GM12878 (cell line): Measurements from ENCODE around the gene SNCA.

DNA sequence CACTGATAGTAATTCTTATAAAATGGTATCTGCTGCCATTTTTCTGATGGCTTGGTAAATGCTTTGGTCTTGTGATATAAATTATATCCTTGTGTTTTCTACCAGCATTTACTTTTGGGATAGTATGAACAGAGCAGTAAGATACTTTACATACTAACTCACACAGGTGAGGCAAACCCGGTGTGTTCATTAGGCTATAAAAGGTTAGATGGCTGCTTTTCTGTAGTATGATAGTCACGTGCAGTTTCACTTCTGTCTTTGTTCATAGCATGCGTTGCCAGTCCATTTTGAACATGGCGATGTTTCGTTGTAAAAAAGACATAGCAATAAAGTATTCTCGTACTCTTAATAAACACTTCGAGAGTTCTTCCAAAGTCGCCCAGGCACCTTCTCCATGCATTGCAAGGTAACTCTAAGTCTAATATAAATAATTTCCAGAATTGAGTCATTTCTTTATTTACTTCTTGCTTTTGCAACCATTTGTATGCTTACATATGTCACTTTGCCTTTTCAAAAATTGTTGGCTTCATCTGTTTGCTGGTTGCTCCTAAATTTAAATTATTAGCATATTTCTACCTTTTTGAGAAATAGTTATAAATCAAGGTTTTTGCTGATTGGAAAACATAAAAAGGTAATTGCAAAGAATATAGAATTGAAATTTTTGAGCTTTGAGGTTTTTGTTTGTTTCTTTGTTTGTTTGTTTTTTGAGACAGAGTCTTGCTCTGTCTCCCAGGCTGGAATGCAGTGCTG is 88.2 kb downstream of the KLHL8 start:
- RAMPAGE, long total RNA = no peak
- RRBS, 2 experiments = no CpG with 5 or more reads among the region's 8 CpGs
CAGE:
- cytosol, long polyA minus RNA = start-site peak on the plus strand centred at position 533 of the sequence, 8 bp wide, 5 reads
- cytosol, long polyA plus RNA = no peak
- long polyA plus RNA = no peak
- nucleolus, long total RNA = no peak
- nucleus, long polyA plus RNA = no peak
- nucleus, long total RNA = no peak

- RAMPAGE, long total RNA = no peak
- RRBS, 2 experiments = no CpG with 5 or more reads among the region's 5 CpGs
CAGE:
- cytosol, long polyA minus RNA = no peak
- cytosol, long polyA plus RNA = no peak
- long polyA plus RNA = no peak
- nucleolus, long total RNA = no peak
- nucleus, long polyA plus RNA = no peak
- nucleus, long total RNA = no peak
These were observed 10.2 kb upstream of the HSD17B13 start for GRCh38 chr4:87332632-87333575.

GRCh38 chr4:87516819-87517179 is 12.4 kb downstream of the SPARCL1 start:
- RAMPAGE, long total RNA = no peak
- RRBS, 2 experiments = no CpG with 5 or more reads among the region's 1 CpG
CAGE:
- cytosol, long polyA minus RNA = no peak
- cytosol, long polyA plus RNA = no peak
- long polyA plus RNA = no peak
- nucleolus, long total RNA = no peak
- nucleus, long polyA plus RNA = no peak
- nucleus, long total RNA = no peak

DNA sequence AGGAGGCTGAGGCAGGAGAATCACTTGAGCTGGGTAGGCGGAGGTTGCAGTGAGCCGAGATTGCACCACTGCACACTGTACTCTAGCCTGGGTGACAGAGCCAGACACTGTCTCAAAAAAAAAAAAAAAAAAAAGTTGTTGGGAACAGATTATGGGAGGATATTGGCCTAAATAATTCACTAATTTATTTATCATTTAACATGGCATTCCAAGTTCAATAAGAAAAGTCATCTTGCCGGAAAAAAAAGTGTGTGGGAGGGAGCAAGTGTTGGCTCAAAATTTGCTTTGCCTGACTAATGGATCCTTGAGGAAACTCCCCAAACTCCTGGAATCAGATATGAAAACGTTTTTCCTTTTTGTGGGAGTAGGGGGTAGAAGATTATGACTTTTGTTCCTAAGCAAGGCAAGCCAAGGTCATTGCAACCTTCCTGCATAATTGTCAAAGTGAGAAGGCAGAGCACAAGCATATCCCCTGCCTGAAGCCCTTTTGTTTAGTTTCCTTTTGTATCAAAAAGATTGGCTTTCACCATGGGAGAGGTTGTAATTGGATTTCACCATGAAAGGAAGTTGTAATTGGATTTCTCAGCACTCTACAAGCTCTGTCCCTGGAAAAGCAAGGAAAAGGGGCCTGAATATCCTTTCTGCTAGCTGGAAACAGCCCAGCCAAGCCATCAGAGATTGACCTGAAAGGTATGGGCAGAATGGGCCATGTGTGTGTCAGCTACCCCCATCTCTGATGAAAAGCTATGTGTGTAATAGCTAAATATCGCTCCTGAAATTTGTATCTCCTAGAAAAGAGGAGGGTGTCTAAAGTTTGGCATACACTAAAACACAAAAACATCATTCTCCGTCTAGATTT is 8.8 kb downstream of the SPARCL1 start:
- RAMPAGE, long total RNA = no peak
- RRBS, 2 experiments = no CpG with 5 or more reads among the region's 6 CpGs
CAGE:
- cytosol, long polyA minus RNA = no peak
- cytosol, long polyA plus RNA = no peak
- long polyA plus RNA = no peak
- nucleolus, long total RNA = no peak
- nucleus, long polyA plus RNA = no peak
- nucleus, long total RNA = no peak

- RAMPAGE, long total RNA = no peak
- RRBS, 2 experiments = no CpG with 5 or more reads among the region's 2 CpGs
CAGE:
- cytosol, long polyA minus RNA = no peak
- cytosol, long polyA plus RNA = no peak
- long polyA plus RNA = no peak
- nucleolus, long total RNA = no peak
- nucleus, long polyA plus RNA = no peak
- nucleus, long total RNA = no peak
These were observed 3.2 kb downstream of the SPARCL1 start for GRCh38 chr4:87526001-87526355.

GRCh38 chr4:87527713-87528435 is 1.3 kb downstream of the SPARCL1 start:
- RAMPAGE, long total RNA = no peak
- RRBS, 2 experiments = no CpG with 5 or more reads among the region's 2 CpGs
CAGE:
- cytosol, long polyA minus RNA = no peak
- cytosol, long polyA plus RNA = no peak
- long polyA plus RNA = no peak
- nucleolus, long total RNA = no peak
- nucleus, long polyA plus RNA = no peak
- nucleus, long total RNA = no peak

DNA sequence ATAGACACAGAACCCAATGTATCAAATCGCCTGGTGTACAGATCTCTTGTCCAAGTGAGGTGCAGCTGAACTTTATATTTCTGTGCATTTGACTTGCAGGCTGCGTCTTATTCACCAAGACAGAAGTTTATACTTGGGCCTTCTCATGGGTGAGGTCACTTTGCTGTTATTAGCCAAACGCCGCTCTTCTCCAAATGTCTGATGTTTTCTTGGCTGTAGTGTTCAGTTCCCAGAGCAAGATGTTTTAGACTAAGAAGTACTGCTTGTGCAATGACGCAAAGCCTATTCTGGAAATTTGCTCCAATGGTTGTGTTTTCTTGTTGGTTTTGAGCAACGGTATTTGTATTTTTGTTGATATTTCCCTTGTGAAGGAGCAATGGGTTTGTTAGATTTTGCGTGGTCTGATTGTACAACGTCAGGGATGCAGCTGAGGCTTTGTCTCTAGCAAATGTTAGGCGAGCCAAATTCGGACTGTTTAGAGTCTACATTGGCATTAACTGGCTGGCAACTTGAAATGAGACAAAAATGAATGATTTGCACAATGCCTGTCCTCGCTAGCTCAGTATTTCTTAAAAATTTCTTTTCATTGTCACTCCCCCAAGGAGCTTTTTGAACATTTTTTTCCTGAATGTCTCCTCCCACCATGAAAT is 11.4 kb upstream of the SPARCL1 start:
- RAMPAGE, long total RNA = no peak
- RRBS, 2 experiments = no CpG with 5 or more reads among the region's 11 CpGs
CAGE:
- cytosol, long polyA minus RNA = no peak
- cytosol, long polyA plus RNA = no peak
- long polyA plus RNA = no peak
- nucleolus, long total RNA = no peak
- nucleus, long polyA plus RNA = no peak
- nucleus, long total RNA = no peak

GRCh38 chr4:87589486-87590083 is 18.7 kb upstream of the DSPP start:
- RAMPAGE, long total RNA = no peak
CAGE:
- cytosol, long polyA minus RNA = no peak
- cytosol, long polyA plus RNA = no peak
- long polyA plus RNA = no peak
- nucleolus, long total RNA = no peak
- nucleus, long polyA plus RNA = no peak
- nucleus, long total RNA = no peak

DNA sequence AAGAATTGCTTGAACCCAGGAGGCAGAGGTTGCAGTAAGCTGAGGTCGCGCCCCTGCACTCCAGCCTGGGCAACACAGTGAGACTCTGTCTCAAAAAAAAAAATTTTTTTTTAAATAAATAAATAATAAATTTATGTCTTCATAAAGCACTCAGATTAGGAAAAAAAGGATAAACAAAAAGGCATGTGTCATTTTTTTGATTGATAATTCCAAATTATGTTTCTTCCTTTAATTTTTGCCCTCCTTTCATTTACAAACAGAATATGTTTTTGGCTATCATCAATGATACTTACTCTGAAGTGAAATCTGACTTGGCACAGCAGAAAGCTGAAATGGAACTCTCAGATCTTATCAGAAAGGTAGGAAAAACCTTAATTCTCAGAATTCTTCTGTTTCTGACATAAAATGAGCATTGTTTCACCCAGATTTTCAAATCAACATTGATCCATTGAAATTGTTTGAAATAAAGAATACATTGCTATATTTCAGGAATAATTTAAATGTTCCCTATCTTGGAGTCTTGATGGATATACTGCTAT is 54.3 kb downstream of the PKD2 start:
- RAMPAGE, long total RNA = no peak
- RRBS, 2 experiments = no CpG with 5 or more reads among the region's 2 CpGs
CAGE:
- cytosol, long polyA minus RNA = no peak
- cytosol, long polyA plus RNA = no peak
- long polyA plus RNA = no peak
- nucleolus, long total RNA = no peak
- nucleus, long polyA plus RNA = no peak
- nucleus, long total RNA = no peak

GRCh38 chr4:88244759-88245700 is 39.3 kb downstream of the PPM1K start:
- RAMPAGE, long total RNA = no peak
- RRBS, 2 experiments = no CpG with 5 or more reads among the region's 20 CpGs
CAGE:
- cytosol, long polyA minus RNA = no peak
- cytosol, long polyA plus RNA = no peak
- long polyA plus RNA = no peak
- nucleolus, long total RNA = no peak
- nucleus, long polyA plus RNA = no peak
- nucleus, long total RNA = no peak

GRCh38 chr4:88370371-88370799 is 8.3 kb upstream of the HERC6 start:
- RAMPAGE, long total RNA = no peak
- RRBS, 2 experiments = no CpG with 5 or more reads among the region's 5 CpGs
CAGE:
- cytosol, long polyA minus RNA = no peak
- cytosol, long polyA plus RNA = no peak
- long polyA plus RNA = no peak
- nucleolus, long total RNA = no peak
- nucleus, long polyA plus RNA = no peak
- nucleus, long total RNA = no peak

DNA sequence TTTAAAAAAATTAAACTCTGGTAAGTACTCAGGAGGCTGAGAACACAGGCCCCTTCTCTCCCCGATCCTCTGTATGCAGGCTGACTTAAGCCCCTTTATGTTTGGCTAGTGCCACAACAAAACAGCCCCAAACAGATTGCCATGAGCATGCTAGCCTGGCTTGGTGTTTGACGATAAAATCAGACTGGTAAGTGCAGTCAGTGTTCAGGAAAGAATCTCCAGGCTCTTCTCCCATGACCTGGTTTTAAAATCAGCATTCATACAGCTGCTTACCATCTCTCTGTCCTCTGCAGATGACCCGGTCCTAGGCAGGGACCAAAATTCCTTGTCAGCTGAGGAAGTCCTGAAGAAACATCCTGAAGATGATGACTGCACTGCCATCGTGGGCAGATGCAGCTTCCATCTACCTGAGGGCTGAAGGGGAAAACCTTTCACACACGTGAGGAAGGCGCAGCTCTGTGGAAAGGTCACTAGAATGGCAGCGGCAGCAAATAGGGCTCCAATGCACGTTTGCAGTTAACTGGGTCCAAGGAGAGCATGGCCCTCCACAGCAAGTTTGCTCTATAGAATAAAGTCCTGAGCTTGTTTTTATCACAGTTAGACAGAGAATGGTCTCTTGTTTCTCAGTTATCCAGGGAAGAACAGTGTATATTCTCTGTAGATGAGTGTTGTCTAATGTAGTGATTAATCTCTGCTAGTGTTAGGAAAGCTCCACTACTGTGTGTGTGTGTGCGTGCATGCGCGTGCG is 30.1 kb upstream of the NAP1L5 start:
- RAMPAGE, long total RNA = no peak
- RRBS, 2 experiments = no CpG with 5 or more reads among the region's 12 CpGs
CAGE:
- cytosol, long polyA minus RNA = no peak
- cytosol, long polyA plus RNA = no peak
- long polyA plus RNA = no peak
- nucleolus, long total RNA = no peak
- nucleus, long polyA plus RNA = no peak
- nucleus, long total RNA = no peak

DNA sequence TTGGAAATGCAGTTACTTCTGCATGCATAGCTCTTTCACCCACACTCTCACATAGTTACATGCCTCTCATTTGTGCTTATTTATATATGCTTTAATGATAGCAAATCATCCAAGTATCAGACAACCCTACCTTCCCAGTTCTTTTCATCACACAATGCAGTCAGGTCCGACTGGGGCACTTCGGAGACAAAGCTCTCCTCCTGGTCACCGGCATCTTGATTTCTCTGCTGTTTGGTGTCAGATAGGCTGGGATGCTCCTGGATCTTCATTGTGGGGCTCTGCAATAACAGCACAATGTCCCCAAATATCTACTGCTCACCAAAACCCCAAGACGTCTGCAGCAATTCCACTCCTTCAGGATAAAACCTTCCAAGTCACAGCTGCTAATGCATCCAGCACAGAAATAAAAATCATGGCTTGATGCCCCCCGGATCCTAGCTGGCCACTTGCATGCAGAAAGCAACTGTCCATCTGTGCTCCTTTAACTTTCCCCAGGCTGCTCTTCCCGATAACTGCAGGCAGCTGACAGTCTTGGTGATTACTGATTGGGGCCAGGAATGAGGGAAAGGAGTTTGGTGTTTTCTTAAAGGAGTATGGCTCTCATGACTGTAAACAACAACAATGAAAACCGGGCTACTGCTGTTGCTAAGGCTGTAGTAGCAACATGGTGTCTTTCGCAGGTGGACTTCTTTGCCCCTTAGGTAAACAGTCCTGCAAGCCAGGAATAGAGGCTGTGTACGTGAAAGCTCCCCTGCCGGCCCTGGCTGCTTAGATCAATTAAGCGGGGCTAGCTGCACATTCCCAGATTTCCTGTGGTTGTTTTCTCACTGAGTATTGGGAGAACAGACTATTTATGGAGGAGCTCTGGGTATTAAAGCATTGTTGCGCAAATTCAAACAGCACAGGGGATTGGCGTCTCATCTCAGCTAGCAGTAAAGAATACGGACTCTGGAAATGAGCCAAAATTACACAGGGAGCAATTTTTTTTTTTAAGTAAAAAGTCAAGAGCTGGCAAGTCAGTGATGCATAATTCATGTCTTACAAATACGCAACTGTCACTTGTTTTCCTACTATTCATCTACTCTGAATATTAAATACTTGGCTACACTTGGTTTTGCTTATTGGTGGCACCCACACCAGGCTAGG is 61.4 kb upstream of the NAP1L5 start:
- RAMPAGE, long total RNA = no peak
- RRBS, 2 experiments = no CpG with 5 or more reads among the region's 15 CpGs
CAGE:
- cytosol, long polyA minus RNA = no peak
- cytosol, long polyA plus RNA = no peak
- long polyA plus RNA = no peak
- nucleolus, long total RNA = no peak
- nucleus, long polyA plus RNA = no peak
- nucleus, long total RNA = no peak

DNA sequence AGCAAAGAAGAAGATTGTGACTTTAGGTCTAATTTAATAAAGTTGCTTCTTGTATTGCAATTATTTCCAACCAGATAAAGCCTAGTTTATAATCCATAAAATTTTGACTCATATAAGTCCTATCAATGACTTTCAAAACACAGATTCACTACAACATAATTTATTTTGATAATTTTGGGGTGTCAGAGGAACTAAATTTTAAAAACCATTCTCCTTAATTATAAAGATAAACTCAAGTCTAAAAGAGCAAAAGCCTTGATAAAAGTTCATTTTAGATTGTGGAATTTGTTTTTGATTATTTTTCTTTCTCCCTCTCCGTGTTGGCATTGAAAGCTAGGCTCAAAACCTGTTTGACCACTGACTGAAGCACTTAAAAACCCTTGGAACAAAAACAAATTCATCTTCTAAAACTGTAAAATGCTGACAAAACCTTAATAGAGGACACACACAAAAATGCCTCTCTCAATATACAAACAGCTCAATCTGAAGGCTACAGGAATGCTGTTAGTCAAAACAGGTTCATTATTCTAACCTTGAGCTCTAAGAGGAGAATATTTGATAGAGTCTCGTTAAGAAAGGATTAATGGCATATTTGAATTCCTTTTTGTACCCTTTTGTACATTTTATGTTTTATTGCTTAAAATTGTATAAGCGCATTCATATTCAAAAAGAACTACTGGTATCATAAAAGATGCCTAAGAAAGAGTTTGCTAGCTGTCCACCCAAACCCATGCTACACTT is 74.2 kb upstream of the NAP1L5 start:
- RAMPAGE, long total RNA = no peak
- RRBS, 2 experiments = no CpG with 5 or more reads among the region's 3 CpGs
CAGE:
- cytosol, long polyA minus RNA = no peak
- cytosol, long polyA plus RNA = no peak
- long polyA plus RNA = no peak
- nucleolus, long total RNA = no peak
- nucleus, long polyA plus RNA = no peak
- nucleus, long total RNA = no peak

GRCh38 chr4:89123304-89123825 is 12.0 kb downstream of the TIGD2 start:
- RAMPAGE, long total RNA = no peak
- RRBS, 2 experiments = no CpG with 5 or more reads among the region's 6 CpGs
CAGE:
- cytosol, long polyA minus RNA = no peak
- cytosol, long polyA plus RNA = no peak
- long polyA plus RNA = no peak
- nucleolus, long total RNA = no peak
- nucleus, long polyA plus RNA = no peak
- nucleus, long total RNA = no peak

DNA sequence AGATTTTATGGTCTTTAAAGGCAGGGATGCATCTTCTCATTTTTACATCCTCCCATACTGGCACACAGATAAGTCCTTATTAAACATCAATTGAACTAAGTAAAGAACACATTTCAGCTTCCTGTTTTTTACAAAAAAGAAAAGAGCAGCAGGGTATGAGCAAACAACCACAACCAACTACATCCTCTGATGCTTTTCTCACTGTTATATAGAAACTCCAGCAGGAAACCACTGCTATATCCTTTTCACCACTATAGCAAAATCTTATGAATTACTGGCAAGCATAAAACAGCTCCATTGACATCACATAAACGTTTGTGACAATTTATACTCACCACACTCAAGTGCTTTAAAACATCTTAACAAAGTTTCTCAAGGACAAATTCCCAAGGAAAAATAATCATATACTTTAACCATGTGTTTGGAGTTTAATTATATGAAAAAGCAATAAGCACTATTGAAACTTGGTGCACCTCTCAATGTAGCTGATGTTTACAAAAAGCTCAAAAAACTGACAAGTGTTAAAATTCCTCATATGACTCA is 13.0 kb downstream of the GPRIN3 start:
- RAMPAGE, long total RNA = no peak
- RRBS, 2 experiments = no CpG with 5 or more reads among the region's 1 CpG
CAGE:
- cytosol, long polyA minus RNA = no peak
- cytosol, long polyA plus RNA = no peak
- long polyA plus RNA = no peak
- nucleolus, long total RNA = no peak
- nucleus, long polyA plus RNA = no peak
- nucleus, long total RNA = no peak

GRCh38 chr4:89407396-89407621 is 99.7 kb upstream of the GPRIN3 start:
- RAMPAGE, long total RNA = no peak
- RRBS, 2 experiments = no CpG with 5 or more reads among the region's 2 CpGs
CAGE:
- cytosol, long polyA minus RNA = no peak
- cytosol, long polyA plus RNA = no peak
- long polyA plus RNA = no peak
- nucleolus, long total RNA = no peak
- nucleus, long polyA plus RNA = no peak
- nucleus, long total RNA = no peak

DNA sequence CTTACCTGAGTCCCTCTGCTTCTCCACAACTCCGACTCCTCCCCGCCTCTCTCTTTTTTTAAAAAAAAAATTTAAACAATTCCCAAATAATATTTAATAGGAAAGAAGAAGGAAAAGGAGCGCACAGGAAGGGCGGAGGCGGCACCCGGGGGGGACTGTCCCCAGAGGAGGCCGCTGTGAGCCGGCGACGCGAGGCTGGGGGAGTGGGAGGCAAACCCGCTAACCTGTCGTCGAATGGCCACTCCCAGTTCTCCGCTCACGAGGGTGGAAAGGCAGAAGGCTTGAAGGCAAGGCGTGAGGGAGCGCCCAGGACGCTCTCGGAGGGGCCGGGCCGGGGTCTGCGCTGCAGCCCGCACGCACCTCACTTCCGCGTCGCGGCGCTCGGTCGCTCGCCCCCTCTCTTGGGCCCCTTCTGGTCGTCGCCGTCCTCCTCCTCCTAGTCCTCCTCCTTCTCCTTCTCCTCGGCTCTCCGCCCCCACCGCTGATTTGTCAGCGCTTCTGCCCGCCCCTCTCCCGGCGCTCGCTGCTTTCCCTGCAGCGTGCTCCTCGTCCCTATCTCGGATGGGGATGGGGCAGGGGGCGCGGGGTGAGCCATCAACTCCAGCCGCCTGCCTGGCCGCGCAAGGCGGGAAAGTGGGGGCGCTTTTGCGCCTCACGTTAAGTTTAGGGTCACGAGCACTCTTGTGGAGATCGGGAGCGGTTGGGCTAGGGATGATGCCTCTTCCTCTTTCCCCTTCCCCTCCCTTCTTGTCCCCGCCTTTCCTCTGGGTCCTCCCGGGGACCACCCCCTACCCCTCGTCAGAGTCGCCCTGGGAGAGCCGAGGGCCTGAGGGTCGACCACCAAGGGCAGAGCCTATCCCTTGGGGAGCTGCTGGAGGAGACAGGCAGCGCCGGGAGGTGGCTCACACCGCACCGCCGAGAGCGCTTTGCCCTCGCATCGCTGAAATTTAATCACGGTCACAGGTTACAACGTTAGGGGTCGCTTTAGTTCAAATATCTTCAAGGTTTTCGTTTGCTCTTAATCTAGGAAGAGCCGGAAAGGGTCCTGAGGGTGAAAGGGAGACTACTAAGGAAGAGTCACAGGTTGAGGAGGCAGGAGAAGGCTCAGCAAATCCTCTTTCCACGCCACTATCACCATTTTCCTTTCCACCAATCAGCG is at the start of gene SNCA:
SNCA (minus strand) TSS at position 424 of the 1,159 bp plus-strand sequence.
- RAMPAGE, long total RNA = no peak
- RRBS, 2 experiments = 30 to 33% methylated on average over 2 of the region's 80 CpGs
CAGE:
- cytosol, long polyA minus RNA = no peak
- cytosol, long polyA plus RNA = no peak
- long polyA plus RNA = no peak
- nucleolus, long total RNA = no peak
- nucleus, long polyA plus RNA = no peak
- nucleus, long total RNA = no peak

DNA sequence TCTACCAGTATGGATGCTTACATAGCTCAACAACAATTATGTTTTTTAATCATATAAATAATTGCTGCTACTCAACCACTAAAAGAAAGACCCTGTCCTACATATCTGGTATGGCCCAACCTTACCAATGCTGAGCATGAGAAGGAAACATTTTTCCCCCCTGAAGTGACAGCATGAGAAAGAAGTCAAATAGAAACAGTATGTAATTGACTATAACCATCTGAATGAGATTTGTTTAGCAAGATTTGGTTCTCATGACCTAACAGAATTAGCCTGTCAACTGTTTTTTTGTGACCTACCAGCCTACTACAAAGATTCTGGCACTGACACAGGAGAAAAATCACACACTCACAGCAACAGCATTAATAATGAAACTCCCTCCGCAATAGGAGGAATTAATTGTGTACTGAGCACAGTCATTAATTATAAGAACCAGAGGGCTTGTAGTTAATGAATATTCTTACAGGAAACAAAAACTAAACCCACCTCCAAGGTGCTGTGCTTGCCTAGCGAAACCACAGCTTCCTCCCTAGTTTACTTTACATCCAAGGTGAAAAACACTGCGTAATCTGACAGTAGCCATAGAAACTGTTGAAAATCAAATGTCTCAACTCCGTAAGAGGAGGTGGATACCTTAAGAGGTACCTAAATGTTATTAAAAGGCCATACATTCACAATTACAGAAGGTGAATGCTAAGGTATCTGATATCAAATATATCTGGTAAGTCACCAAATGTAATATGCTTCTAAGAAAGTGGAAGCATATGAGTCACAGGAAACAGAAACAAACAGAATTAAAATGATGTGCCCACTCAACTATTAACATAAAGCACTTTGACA is 34.9 kb downstream of the MMRN1 start:
- RAMPAGE, long total RNA = no peak
- RRBS, 2 experiments = no CpG with 5 or more reads among the region's 4 CpGs
CAGE:
- cytosol, long polyA minus RNA = no peak
- cytosol, long polyA plus RNA = no peak
- long polyA plus RNA = no peak
- nucleolus, long total RNA = no peak
- nucleus, long polyA plus RNA = no peak
- nucleus, long total RNA = no peak

DNA sequence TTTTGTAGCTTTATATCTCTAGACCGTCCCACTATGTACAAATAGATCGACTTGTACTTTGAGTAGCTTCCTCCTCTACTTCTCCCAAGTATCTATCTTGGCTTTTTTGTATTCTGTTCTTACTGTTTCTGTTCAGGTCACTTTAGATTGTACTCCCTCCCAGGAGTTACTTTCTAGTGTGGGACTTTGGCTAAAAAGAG is 405.5 kb downstream of the CCSER1 start:
- RAMPAGE, long total RNA = no peak
- RRBS, 2 experiments = no CpG with 5 or more reads among the region's 2 CpGs
CAGE:
- cytosol, long polyA minus RNA = no peak
- cytosol, long polyA plus RNA = no peak
- long polyA plus RNA = no peak
- nucleolus, long total RNA = no peak
- nucleus, long polyA plus RNA = no peak
- nucleus, long total RNA = no peak